ENCODE measurements around a stretch of chr18.

DNA sequence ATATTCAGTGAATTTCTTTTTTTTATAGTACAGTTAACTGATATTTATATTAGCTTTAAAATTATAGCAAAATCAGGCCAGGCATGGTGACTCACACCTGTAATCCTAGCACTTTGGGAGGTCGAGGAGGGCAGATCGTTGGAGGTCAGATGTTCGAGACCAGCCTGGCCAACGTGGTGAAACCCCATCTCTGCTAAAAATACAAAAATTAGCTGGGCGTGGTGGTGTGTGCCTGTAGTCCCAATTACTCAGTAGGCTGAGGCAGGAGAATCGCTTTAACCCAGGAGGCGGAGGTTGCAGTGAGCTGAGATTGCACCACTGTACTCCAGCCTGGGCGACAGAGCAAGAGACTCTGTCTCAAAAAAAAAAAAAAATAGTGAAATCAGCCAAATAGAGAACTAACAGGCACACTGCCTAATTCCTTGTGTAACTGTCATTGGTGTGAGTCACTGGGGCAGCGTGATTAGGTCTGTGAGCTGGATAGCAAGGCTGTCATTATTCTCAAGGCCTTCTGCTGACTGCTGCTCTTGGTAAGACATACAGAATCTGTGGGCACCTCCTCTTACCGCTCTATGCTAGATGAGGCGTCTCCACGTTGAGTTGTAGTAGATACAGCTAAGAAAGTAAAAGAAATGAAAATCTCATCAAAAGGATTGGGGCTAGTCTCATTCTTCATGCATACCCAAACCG is 270.2 kb downstream of the NEDD4L start:
- RRBS: no CpG with 5 or more reads among the region's 13 CpGs

DNA sequence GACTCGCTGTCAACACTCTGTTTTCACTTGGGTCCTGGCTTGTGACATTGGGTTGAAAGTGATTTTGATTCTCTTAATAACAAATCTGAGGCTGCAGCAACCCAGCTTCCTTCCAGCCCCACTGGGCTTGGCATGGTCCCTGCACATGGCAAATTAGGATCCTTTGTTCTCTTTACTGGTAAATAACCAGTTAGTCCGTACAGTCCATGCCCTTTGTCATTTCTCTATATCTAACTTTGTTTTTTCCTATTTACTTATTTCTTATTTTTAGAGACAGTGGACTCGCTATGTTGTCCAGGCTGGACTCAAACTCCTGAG is 186.5 kb downstream of the ALPK2 start:
- RRBS: no CpG with 5 or more reads among the region's 3 CpGs

DNA sequence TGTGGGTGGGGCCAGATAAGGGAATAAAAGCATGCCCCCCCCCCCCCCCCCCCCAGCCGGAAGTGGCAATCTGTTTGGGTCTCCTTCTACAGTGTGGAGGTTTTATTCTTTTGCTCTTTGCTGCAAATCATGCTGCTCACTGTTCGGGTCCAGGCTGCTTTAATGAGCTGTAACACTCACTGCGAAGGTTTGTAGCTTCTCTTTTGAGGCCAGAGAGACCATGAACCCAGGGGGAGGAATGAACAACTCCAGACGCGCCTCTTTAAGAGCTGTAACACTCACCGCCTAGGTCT is 168.6 kb downstream of the ALPK2 start:
- RRBS: no CpG with 5 or more reads among the region's 6 CpGs

DNA sequence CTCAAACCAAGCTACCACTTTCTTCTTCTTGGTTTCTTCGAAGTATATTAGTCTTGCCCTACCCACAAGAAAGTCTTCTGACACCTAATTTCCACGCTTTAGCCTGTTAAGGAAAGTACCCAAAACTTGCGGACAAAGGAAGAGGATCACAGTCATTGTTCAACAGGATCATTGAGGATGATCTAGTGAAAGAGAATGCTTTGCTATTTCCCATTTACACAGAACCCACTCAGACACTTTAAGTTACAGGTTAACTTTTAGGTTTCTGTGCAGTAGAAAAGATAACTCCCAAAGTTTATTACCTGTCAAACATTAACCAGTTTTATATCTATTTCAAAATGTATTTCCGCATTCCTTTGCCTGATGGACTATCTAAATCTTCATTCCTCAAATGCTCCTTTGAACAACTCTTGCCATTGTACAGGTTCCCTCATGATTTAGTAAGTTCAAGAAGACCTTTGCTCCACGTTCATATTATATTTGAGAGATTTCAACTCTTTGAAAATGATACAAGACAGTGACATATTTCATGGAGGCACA is 102.1 kb downstream of the ALPK2 start:
- RRBS: no CpG with 5 or more reads among the region's 5 CpGs

GRCh38 chr18:58556161-58556685 is 72.7 kb downstream of the ALPK2 start:
- RRBS: no CpG with 5 or more reads among the region's 10 CpGs

DNA sequence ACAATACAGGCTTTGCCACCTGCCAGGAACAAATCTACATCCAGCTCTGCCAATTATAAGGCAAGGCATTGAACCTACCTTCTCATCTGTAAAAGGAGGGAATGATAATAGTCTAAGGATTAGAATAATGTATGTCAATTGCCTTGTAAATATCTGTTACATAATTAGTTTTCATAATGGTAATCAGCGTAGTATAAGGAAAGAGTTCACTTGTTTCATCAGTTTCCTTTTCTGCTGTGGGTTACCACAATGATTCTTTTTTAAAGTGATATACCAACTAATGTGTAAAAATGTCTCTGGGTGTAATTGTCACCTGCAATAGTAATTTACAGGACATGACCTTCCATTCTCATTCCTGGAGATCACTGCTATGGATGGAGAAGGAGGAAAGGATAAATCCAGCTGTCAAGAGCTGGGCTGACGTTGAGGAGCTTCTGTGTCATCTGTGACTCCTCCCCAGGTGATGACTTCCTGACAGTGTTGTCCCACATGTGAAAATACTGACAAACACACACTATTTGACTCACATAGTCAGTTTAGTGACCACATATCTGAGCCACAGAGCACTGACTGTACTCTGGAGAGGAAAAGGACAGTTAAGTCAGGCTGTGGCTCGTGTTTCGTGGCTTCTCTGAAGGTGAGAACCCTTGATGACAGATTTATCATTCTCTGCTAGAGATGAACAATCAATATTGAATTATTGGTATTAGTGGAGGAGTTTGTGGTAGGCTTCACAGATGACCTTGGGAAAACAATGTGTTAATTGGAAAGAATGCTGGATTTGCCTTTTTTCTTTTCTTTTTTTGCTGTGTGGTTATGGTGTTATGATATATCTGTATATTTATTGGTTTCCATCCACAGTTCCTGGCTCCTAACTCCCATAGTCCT is 13.3 kb downstream of the ALPK2 start:
- RRBS: no CpG with 5 or more reads among the region's 4 CpGs

DNA sequence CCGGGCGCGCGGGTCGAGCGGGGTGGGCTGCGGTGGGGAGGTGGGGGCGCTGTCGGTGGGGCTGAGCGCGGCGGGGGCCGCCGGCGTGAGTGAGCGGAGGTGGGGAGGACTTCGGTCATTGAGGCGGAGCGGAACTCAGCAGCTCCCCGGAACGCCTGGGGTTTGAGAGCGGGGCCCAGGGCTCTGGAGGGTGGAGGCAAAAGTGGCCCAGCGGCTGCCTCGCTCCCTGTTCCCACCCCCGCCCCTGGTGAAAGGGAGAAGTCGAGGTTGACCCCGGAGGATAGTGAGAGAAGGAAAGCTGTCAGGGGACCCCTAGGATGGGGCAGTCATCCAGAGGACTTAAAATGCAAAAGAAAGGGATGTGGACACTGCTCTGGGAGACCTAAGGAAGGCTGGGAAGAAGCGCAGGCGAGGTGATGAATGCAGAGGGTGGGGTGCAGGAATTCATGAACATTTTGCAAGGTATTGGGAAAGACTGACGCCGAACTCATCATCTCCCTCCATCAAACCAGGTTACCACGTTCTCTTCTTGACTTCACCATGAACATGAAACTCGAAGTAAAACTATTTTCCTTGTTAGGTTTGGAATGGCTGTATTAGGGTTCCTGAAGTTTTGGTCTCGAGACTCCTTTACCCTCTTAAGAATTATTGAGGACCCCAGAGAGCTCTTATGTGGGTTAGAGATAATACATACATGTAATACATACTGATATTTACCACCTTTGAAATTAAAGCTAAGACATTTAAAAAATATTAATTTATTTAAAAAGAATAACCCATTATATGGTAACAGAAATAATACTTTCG is 813 bp downstream of the MALT1 start:
- RRBS: 1% methylated on average over 20 of the region's 35 CpGs

GRCh38 chr18:58789336-58790369 is 75.0 kb upstream of the ZNF532 start:
- RRBS: 86% methylated on average over 3 of the region's 16 CpGs

DNA sequence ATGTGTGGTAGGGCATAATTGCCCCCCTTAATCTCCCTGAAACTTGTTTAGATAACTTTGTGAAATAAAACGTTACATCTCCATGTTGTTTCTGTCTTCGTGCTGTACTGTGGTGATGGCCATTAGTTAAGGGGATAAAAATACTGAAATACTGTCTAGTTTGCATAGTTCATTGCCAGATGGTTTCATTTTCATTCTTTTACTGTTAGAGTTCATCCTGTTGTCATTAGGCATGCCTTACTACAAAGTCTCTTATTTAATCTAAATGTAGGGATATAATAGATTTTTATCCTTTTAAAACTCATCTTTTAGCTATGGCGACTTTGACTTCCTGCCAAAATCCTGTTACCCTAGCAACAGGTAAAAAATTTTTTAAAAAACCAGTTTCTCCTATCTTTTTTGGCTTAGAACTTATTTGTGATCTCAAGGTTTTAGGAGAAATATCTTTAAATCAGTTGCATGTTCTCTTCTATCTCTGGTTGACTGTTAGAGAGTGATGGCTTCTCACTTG is 99.3 kb downstream of the ZNF532 start:
- RRBS: no CpG with 5 or more reads among the region's 3 CpGs

DNA sequence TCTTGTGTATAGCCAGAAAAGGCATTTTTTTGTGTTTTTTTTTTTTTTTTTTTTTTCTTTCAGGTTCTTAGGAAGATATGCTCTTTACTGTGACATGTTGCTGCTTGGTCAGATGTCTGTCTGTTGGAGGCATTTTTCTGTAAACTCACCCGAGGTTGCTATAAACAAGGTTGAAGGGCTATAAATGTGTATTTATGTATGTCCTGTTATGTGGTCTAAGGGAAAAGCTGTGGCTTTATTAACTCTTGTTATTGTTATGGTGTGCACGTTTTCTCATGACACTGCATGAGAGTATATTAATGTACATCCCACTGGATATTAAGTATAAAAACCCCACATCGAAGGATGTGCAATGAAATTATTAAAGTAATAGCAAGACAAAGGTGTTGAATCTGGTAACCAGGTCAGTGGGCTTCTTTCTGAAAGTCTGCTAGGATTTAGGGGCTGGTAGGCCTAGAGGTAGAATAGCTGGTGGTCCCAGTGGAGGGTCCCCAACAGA is 102.1 kb downstream of the ZNF532 start:
- RRBS: no CpG with 5 or more reads among the region's 3 CpGs

- RRBS: no CpG with 5 or more reads among the region's 10 CpGs
Observed at GRCh38 chr18:58991013-58991884, 126.6 kb downstream of the ZNF532 start.

DNA sequence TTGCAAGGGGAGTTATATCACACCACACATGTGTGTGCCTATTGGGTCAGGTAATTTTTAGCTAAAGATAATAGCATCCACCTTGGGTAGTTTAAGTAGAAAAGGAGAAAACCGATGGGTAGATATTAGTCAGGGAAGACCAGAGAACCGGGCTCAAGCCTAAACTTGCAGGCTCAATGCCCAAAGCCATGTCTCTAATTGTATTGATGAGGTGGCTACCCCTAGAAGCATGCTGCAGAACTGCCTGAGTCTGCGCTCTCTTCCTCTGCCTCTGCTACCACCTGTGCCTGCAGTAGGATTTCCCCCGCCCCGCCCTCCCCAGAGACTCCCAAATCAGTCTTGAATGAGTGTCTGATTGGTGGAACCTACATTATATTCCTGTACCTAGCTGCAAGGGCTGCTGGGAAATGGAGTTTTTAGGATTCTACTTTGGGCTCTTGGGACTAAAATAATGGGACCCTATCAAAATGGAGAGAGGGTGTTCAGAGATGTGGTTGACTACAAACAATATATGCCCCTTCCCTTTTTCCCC is 12.3 kb downstream of the GRP start:
- RRBS: no CpG with 5 or more reads among the region's 5 CpGs

DNA sequence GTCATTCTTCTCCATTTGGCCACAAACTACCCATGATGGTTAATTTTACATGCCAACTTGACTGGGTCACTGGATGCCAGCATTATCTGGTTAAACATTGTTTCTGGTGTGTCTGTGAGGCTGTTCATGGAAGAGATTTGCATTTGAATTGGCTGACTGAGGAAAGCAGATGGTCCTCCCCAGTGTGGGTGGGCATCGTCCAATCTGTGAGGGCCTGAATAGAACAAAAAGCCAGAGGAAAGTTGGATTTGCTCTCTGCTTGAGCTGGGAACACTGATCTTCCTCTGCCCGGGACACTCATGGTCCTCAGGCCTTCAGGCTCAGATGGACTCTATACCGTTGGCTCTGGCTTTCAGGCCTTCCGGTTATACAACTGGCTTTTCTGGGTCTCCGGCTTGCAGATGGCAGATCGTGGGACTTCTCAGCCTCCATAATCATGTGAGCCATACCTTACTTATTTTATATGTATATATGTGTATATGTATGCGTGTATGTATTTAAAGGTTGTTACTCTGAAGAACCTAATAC is 5.8 kb upstream of the CPLX4 start:
- RRBS: 95% methylated on average over 3 of the region's 7 CpGs

- RRBS: no CpG with 5 or more reads among the region's 2 CpGs
Observed at GRCh38 chr18:59347395-59347684, 11.7 kb downstream of the LMAN1 start.

DNA sequence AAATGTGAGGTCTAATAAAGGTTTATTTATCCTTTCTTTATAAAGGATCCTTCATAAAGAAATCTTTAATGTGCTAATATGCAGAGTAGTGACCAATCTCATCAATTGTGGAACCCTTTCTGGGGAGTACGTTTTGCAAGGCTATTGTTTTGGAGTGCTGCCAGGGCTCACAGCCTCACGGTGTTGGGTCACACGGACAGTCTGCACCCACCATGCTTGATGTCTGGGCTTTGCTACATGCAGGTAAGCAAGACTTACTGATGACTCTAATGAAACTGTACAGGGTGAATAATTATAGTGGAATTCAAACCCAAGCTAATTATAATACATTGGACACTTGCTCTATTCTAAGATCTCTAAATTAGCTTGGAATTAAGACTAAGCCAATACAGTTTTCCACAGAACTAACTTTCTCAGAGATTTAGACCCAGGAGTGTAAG is 7.5 kb downstream of the LMAN1 start:
- RRBS: no CpG with 5 or more reads among the region's 3 CpGs

DNA sequence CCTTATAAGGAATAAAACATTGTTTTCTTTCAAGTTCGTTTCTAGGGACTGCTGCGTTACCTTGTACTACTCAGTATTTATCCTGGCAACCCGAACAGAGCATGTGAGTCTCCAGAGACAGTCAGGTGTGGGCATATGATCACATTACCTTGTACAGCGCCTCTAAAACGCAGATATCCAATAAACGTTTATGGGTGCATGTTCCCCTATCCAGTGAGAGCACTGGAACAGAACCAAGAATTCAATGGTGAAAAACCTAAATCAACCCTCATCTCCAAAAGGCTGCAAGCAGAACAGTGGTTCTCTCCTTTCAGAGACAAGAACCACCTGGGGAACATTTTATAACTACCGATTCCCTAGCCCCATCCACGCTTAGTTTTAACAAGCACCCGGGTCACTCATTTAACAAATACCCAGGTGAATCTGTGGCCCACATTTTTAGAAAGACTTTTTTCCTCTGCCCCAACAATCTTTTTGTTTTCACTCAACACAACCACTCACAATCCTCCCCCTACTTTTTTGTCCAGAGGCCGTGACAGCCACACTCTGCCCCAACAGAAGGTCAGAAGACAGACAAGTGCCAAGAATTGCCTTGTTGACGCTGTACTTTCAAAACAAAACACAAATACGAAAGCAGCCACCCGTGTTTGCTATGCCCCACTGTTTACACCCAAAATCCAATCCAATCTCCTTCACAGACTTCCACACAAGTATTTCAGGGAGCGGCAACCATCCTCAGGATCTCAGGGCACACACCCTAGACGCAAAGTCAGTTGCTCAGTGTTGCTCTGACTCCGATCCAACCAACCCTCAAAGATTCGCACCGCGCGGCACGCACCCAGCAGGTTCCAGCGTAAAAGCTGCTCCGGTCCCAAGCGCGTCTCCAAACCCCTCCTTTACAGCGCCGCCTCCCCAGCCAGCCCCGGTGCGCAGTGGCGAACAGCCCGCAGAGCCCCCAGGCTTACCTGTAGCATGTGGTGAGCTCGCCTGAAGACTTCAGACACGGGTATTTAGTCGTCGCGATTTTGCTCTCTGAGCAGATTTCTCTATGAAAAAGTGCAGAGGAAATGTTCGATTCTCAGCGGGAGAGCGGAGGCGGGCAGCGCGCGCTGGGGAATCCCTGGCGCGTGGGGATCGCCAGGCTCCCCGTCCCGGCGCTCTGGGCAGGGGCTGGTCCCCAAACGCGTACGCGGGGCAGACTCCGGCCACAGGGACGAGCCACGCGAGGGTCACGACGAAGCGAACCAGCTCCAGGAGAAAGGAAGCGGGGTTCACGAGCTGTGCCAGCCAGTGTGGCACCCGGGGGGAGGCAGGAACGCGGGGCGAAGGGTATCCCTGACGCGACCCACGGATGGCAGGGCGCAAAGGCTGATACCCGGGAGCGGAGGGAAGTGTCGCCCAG is 1.1 kb downstream of the CCBE1 start:
- RRBS: 2% methylated on average over 28 of the region's 73 CpGs

- RRBS: no CpG with 5 or more reads among the region's 11 CpGs
Observed at GRCh38 chr18:59881652-59882846, 17.7 kb upstream of the PMAIP1 start.

- RRBS: 1% methylated on average over 21 of the region's 54 CpGs
Observed at GRCh38 chr18:59900111-59900832, 476 bp downstream of the PMAIP1 start.

- RRBS: no CpG with 5 or more reads among the region's 2 CpGs
Observed at GRCh38 chr18:59901904-59902309, 2.1 kb downstream of the PMAIP1 start.

DNA sequence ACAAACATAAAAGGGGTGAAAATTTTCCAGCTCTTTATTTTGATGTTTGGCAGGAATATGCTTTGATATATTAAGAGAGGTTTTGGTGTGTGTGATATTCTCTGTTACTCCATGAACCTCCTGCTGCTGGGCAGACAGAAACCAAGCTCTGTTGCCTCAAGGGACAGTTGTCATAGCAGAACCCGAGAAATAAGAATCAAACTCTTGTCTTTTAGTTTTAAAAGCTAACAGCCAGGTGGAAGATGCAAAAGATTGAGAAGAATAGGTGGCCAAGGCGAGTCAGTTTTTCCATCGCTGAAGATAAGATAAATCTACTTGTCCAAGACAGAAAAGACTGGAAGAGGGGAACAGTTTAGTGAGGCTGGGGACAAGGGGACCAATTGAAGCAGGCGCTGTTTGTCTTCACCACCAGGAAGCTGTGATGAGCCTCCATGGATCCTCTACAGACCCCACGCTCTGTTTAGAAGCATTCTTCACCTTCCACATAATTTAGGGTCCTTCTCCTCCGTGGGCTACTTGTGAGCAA is 23.8 kb downstream of the PMAIP1 start:
- RRBS: no CpG with 5 or more reads among the region's 6 CpGs